ENCODE measurements around the genes SREBF1, FBXW10 and SPECC1.

GRCh38 chr17:17782635-17783067 is 54.1 kb downstream of the SREBF1 start:
- PRO-cap, 3 experiments = peak in 1 of 3 experiments; most common plus-strand start chr17:17782718 (in 1)
- RAMPAGE, long total RNA = no peak
- RRBS, 2 experiments = 4% methylated on average over 1 of the region's 41 CpGs; no CpG with 5 or more reads in 1 of the 2 experiments

- PRO-cap, 3 experiments = no peak in any of the 3 experiments
- RAMPAGE, long total RNA = no peak
- RRBS, 2 experiments = 74 to 77% methylated on average over 6 to 9 of the region's 41 CpGs
These were observed 26.0 kb downstream of the SREBF1 start for GRCh38 chr17:17810775-17811218.

- PRO-cap, 3 experiments = no peak in any of the 3 experiments
- RAMPAGE, long total RNA = no peak
- RRBS, 2 experiments = no CpG with 5 or more reads among the region's 10 CpGs
These were observed 1.2 kb downstream of the SREBF1 start for GRCh38 chr17:17835615-17836027.

DNA sequence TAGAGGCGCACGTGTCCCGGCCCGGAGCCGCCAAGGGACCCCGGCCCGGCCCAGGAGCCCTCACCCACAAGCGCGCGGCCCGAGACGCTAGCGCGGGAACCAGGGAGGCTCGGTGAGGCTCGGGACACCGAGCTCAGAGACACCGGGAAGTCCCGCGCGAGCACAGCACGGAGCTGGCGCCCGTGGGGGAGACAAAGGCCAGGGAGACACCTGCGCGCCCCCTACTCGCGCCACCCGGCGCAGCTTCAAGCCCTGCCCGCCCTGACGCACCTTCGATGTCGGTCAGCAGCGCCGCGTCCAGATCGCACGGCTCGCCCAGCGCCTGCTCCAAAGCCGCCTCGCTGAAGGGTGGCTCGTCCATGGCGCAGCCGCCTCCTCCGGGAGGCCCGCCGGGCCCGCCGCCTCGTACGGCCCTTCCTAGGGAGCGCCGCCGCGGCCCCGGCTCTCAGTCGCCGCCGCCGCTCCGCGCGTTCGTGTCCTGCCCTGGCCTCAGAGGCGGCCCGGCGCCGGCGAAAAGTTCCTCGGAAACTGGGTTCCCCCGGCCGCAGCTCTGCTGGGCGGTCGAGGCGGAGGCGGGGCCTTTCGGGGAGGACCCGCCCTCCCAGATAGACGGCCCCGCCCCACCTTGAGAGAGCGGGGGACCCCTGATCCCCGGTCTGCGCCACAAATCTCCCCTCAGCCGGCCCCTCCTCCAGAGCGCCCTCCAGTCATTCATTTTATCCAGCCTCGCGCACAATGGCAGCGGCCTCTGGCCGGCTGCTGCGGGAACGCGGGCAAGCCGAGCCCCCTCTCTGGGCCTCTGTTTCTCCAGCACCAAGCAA is at the start of gene SREBF1:
Gene SREBF1, minus strand, starts transcription at position 530 of the 821 bp plus-strand sequence.
- PRO-cap, 3 experiments = peak in 3 of 3 experiments; most common plus-strand start position 136 of the sequence (in 2); most common minus-strand start position 530 of the sequence (in 1)
- RAMPAGE, long total RNA = no peak
- RRBS, 2 experiments = 3 to 4% methylated on average over 49 to 57 of the region's 95 CpGs

DNA sequence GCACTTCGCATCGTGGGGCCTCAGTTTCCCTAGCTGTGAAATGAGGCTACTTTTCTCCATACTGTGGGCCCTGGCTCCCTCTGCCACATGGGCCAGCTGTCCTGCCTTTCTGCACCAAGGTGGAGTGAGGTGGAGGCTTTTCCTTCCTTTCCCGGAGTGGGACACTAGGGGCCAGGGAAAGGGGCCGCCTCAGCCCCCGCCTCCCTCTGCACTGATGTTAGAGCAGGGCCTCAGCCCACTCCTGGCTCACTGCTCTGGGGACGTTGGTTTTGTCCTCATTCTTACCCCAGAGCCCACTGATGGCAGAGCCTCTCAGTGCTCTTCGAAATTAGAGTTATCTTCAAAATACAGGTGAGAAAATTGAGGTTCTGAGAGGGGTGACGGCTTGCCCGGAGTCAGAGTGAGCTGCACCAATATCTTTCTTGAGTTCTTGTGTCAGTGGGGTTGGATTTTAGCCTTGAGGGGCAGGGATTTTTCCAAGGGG is 1.2 kb downstream of the LLGL1 start:
- PRO-cap, 3 experiments = no peak in any of the 3 experiments
- RAMPAGE, long total RNA = no peak
- RRBS, 2 experiments = no CpG with 5 or more reads among the region's 9 CpGs

DNA sequence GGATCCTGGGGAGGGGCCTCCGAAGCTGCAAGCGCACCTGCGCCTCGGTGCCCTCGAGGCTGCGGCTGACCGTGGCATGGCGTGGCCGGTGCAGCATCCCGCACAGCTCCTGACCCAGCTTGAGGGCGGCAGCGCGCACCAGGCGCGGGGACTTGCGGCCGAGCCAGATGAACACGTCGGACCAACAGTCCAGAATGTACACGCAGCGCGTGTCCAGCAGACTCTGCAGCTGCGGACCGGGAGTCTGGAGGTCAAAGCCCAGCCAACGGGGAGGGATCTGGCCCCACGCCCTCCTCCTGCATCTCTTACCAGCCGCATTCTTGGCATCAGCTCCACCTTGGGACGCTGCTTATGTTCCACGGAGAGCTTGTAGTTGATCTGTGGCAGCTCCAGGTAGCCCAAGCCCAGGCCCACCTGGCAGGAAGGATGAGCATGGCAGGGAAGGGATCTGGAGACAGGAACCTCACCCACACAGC is 10.9 kb downstream of the FLII start:
- PRO-cap, 3 experiments = no peak in any of the 3 experiments
- RAMPAGE, long total RNA = no peak
- RRBS, 2 experiments = no CpG with 5 or more reads among the region's 29 CpGs

DNA sequence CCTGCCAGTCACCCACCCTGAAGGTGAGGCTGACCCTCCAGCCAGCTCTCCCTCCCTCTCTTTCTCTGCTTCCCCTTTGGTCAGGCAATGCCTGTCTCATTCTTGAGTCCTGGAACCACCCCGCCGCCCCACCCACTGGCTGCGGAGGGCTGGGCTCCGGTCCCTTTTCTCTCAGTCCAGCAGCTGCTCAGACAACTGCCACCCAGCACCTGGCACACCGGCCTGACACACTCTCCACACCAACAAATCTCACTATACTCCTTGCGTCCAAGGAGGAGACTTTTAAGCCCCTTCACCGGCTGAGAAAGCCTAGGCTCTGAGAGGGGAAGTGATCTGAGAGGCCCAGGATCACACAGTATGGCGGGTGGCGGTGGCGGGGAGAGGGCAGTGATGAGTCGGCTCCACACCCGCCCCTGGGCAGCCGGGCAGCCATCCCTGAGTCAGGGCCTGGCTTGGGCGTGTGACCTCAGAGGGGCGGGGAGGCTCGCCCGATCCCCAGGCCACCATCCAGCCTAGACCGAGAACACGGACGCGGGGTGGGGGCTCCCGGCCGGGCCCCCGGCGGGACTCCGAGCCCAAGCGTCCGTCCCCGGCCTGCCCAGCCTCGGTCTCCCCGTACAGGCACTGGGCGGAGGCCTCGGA is 589 bp downstream of the FLII start:
- PRO-cap, 3 experiments = peak in 3 of 3 experiments; most common plus-strand start position 99 of the sequence (in 1); most common minus-strand start position 67 of the sequence (in 3)
- RAMPAGE, long total RNA = no peak
- RRBS, 2 experiments = 1 to 4% methylated on average over 13 to 15 of the region's 33 CpGs

GRCh38 chr17:18316951-18317369 is 1.9 kb downstream of the SMCR8 start:
- PRO-cap, 3 experiments = no peak in any of the 3 experiments
- RAMPAGE, long total RNA = no peak
- RRBS, 2 experiments = no CpG with 5 or more reads among the region's 6 CpGs

DNA sequence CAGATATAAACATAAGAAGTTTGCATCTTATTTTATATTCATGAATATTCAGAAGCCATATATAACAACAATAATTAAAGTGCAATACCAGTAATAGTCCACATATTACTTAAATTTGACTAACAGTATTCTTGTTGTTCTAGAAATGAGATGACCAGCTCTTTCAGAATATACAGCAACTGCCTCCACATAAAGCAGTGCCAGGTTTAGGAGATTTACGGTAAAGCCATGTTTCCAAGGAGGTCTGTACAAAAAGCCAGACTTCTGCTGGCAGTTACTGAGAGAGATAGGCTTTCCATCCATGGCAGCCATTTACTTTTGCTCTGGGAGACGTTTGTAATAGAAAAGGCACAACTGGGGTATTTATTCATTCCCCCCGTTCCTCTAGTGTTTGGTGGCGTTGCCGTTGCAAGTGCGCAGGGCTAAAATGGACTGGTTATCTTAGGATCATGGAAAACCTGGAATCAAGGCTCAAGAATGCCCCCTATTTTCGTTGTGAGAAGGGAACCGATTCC is at the start of gene FBXW10:
Gene FBXW10, plus strand, starts transcription at position 259 of the 515 bp plus-strand sequence.
- PRO-cap, 3 experiments = no peak in any of the 3 experiments
- RAMPAGE, long total RNA = no peak
- RRBS, 2 experiments = no CpG with 5 or more reads among the region's 8 CpGs

DNA sequence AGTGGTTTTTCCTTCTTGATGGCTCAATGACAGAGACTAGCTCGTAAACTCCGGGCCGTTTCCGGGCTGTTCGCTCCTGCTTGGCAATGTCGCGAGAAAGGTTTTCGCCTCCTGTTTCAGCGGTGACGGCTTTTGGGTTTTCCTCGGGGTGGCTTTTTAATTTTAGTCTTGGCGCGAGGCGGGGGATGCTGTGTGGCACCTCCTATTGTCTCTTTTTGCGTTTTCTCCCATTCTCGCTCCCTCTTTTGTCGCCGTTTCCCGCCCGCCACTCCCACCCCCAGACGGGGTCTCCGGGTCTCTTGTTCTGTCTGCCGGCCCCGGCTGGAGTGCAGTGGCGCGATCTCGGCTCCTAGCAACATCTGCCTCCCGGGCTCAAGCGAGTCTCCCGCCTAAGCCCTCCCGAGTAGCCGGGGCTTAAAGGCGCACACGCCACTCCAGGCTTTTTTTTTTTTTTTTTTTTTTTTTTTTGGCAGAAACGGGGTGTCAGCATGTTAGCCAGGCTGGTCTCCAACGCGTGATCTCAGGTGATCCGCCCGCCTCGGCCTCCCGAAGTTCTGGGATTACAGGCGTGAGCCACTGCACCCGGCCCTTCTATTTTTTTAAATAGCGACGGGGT is 15.5 kb upstream of the GRAP start:
- PRO-cap, 3 experiments = no peak in any of the 3 experiments
- RAMPAGE, long total RNA = no peak
- RRBS, 2 experiments = no CpG with 5 or more reads among the region's 45 CpGs

GRCh38 chr17:19064278-19064784 is 17.6 kb upstream of the GRAP start:
- PRO-cap, 3 experiments = no peak in any of the 3 experiments
- RAMPAGE, long total RNA = no peak
- RRBS, 2 experiments = no CpG with 5 or more reads among the region's 19 CpGs

DNA sequence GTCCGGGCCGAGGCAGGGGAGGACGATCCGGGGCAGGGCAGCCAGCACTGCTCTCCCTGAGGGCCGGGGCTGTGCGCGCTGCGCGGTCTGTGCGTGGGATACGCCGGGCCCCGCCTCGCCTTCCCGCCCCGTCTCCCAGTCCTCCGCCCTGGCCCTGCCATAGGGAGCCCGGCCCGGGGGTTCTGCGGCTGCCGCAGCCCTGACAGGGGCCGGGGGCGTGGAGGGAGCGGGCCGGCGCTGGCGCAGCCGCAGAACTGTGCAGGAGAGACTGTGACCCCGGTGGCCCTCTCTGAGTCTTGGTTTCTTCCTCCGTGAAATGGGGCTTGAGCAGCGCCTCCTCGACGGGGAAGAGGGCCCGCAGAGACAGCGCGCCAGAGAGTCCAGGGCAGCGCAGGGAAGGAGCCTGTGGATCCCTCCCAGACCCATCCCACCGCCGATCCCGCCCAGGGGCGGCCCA is 38.5 kb upstream of the GRAPL start:
- PRO-cap, 3 experiments = peak in 1 of 3 experiments; most common plus-strand start position 160 of the sequence (in 1)
- RAMPAGE, long total RNA = no peak
- RRBS, 2 experiments = no CpG with 5 or more reads among the region's 41 CpGs

DNA sequence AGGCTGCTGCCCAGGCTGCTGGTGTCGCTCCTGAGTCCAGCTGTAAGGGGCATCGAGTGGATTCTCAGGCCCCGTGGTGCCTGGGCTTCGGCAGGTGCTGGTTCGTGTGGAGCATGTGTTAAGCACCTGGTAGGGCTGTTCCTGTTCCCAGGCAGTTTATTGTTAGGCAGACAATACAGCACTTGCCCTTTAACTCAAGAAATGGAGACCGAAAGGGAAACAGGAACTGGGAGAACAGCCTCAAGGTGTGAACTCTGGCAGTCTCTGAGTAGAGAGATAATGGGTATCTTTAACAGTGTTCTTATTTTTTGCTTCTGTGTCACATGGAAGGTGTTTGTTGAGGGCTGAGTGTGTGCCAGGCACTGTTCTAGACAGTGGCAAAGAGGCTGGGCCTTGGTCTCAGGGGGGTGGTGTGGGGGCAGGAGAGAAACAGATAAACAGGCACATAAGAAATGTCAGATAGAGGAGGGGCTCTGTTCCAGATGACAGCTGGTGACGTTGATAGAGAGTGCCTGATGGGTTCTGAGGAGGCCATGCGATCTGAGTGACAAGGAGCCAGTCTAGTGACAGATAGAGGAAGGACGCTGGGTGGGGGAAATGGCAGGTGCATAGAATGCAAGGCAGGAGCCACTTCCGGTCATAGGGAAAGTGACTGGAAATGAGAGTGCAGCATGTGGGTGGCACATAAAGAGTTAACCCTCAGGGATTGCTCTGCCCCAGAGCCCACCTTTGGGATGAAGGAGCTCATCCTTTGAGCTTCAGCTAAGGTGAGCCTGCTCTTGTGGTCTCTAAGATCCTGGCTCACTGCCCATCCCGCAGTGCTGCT is 33.8 kb downstream of the EPN2 start:
- PRO-cap, 3 experiments = no peak in any of the 3 experiments
- RAMPAGE, long total RNA = no peak
- RRBS, 2 experiments = no CpG with 5 or more reads among the region's 11 CpGs

GRCh38 chr17:19338516-19339284 is 23.8 kb downstream of the B9D1 start:
- PRO-cap, 3 experiments = no peak in any of the 3 experiments
- RAMPAGE, long total RNA = no peak
- RRBS, 2 experiments = no CpG with 5 or more reads among the region's 5 CpGs

GRCh38 chr17:19370366-19371153 is 7.7 kb upstream of the MAPK7 start:
- PRO-cap, 3 experiments = no peak in any of the 3 experiments
- RAMPAGE, long total RNA = no peak
- RRBS, 2 experiments = no CpG with 5 or more reads among the region's 13 CpGs

DNA sequence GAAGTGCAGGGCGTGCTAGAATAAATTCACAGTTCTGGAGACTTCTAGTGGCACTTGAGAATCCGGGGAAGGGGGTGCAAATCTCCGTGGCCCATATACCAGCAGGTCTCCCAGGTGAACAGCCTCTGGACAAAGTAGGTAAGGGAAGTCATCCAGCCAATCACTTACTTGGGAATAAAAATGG is 41.4 kb downstream of the RNF112 start:
- PRO-cap, 3 experiments = no peak in any of the 3 experiments
- RAMPAGE, long total RNA = no peak
- RRBS, 2 experiments = 93 to 96% methylated on average over 1 of the region's 3 CpGs

DNA sequence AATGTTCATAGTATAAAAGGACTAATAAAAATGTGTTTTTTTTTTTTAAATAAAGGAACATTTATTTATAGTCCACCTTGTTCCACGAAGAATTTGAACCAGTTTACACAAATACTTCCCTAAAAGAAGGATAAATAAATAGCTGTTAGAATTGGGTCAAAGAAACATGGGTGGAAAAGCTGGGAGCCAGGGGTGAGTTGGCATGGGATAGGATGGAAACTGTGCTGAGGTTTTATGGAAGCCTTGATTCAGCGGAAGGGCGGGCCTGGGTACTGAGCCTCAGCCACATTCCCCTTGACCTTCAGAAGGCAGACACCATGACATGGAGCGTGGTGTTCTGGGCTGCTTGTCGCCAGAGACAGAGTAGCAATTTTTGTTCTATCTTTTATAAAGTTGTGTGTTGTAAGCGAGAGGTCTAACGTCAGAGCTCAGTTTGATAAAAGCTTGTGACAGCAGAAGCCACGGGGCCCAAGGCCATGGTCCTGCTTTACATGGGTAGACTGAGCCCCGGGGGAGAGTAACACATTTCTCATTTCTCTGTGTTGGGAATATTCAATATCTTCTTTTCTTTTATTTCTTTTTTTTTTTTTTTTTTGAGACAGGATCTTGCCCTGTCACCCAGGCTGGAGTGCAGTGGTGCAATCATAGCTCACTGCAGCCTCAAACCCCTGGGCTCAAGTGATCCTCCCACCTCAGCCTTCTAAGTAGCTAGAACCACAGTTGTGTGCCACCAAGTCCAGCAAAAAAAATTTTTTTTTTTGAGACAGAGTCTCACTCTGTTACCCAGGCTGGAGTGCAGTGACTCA is 50.3 kb downstream of the SLC47A1 start:
- PRO-cap, 3 experiments = no peak in any of the 3 experiments
- RAMPAGE, long total RNA = no peak
- RRBS, 2 experiments = no CpG with 5 or more reads among the region's 9 CpGs

GRCh38 chr17:20008514-20009537 is at the start of gene SPECC1:
Gene SPECC1, plus strand, starts transcription at chr17:20009359.
- PRO-cap, 3 experiments = peak in 2 of 3 experiments; most common plus-strand start chr17:20009366 (in 2); most common minus-strand start chr17:20009238 (in 1)
- RAMPAGE, long total RNA = start-site peak on the plus strand at chr17:20008838-20009410, 38 and 15 reads in 2 replicates
- RRBS, 2 experiments = 2% methylated on average over 42 of the region's 77 CpGs

DNA sequence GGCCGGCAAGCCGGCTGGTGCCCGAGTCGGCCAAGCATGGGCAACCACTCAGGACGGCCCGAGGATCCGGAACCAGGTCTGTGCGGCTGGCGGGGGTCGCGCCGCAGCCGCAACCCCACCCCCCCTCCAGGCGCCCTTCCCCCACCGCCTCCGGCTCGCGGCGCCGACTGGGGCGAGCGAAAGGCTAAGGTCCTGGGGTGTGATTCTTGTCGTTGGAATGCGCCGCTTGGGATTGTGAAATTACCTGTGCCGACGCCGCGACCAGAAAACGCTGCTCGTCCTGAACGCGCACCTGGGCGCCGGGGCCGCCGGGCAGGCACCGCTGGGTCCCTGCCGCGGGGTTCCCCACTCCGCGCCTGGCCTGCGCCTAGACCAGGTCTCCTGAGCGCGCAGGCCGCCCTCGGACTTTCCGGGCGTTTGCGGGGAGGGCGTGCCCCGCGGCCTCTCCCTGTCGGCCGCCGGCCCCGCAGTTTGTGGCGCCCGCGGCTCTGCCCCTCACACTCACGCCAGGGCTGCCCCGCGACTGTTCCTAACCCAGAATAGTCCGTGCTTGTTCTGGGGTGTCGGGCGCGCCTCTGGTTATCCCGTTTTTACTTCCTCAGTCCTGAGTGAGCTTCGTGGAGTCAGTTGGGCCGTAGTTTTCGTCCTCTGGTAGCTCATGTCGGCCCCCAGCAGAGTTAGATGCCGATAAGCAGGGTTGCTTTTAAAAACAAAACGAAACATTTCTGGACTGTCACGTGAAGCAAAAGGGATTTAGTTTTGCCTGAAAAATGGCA is 147.2 kb downstream of the SPECC1 start:
- PRO-cap, 3 experiments = no peak in any of the 3 experiments
- RAMPAGE, long total RNA = no peak
- RRBS, 2 experiments = 2% methylated on average over 30 of the region's 75 CpGs

GRCh38 chr17:20189037-20189865 is 180.1 kb downstream of the SPECC1 start:
- PRO-cap, 3 experiments = no peak in any of the 3 experiments
- RAMPAGE, long total RNA = no peak
- RRBS, 2 experiments = no CpG with 5 or more reads among the region's 9 CpGs